HepG2 (cell line): ENCODE data around the gene ACTA2.

DNA sequence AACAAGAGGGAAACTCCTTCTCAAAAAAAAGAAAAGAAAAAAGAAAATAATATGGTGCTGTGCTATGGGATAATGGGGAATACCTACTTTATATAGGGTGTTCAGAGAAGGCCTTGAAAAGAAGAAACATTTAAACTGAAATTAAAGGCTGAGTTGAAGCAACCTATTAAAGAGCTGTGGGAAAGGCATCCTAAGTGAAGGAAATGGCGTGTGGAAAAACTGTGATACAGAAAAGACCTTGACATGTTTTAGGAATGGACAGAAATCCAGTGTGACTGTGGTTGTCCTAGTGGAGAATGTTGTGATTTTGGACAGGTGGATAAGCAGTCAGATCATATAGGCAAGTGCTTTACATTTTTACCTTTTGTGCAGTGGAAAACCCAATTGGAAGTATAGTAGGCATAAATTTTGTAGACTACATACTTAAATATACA lies 12.4 kb downstream of the SHLD2 start:
- RRBS, 2 experiments, result no CpG with 5 or more reads among the region's 1 CpG
CAGE:
- cytosol, long polyA minus RNA, result no peak
- cytosol, long polyA plus RNA, result no peak
- long polyA plus RNA, result no peak
- nucleus, long polyA minus RNA, result no peak
- nucleus, long polyA plus RNA, result no peak

- RRBS, 2 experiments, result no CpG with 5 or more reads among the region's 5 CpGs
CAGE:
- cytosol, long polyA minus RNA, result no peak
- cytosol, long polyA plus RNA, result no peak
- long polyA plus RNA, result no peak
- nucleus, long polyA minus RNA, result no peak
- nucleus, long polyA plus RNA, result no peak
Measured at GRCh38 chr10:87211834-87212317, 13.4 kb upstream of the NUTM2A start.

DNA sequence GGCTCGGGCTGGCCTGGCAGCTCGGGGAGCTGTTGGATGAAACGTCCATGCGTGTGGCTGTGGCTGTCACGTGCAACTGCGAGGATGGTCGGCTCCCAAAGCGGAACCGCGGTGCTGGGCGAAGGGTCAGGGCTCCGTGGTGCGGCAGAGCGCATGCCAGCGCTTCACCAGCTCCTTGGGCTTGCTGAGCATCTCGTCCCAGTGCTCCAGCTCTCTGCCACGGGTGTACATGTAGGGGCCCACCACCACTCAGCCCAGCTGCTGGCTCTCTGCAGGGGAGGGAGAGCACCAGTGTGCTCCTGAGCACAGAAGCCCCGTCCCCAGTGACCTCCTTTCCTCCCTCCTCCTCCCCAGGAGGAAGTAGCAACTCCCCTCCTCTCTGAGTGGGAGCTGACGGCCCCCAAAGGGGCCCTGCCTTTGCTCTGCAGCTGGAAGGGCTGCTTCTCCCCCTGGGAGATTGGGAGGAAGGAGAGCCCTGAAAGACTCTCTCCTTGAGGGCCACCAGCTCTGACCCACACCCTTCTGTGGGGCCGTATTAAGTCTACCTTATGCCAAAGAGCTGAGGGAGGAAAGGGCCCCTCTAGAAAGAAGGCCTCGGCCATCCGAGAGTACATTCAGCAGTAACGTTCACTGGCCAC lies 11.1 kb upstream of the NUTM2A start:
- RRBS, 2 experiments, result no CpG with 5 or more reads among the region's 23 CpGs
CAGE:
- cytosol, long polyA minus RNA, result no peak
- cytosol, long polyA plus RNA, result no peak
- long polyA plus RNA, result no peak
- nucleus, long polyA minus RNA, result no peak
- nucleus, long polyA plus RNA, result no peak

DNA sequence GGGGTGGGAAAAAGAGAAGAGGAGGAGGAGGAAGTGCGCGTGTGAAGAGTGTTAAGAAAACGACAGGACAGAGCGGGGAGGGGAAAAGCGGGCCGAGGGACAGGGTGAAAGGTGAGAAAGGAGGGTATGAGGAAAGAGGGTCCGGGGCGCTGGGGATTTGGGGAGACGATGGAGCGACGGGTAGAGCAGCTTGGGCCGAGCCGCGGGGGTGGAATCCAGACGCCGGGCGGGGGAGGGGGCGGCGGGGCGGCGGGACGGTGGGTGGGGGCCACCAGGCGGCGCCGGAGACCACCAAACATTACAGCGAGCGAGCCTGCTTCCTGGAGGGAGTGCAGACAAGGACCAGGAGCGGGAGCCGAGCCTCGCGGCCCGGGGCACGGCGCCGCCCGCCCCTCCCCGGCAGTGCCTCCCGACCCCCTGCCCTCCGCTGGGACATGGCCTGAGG lies 15.9 kb upstream of the NUTM2D start:
- RRBS, 2 experiments, result no CpG with 5 or more reads among the region's 39 CpGs
CAGE:
- cytosol, long polyA minus RNA, result no peak
- cytosol, long polyA plus RNA, result no peak
- long polyA plus RNA, result no peak
- nucleus, long polyA minus RNA, result no peak
- nucleus, long polyA plus RNA, result no peak

DNA sequence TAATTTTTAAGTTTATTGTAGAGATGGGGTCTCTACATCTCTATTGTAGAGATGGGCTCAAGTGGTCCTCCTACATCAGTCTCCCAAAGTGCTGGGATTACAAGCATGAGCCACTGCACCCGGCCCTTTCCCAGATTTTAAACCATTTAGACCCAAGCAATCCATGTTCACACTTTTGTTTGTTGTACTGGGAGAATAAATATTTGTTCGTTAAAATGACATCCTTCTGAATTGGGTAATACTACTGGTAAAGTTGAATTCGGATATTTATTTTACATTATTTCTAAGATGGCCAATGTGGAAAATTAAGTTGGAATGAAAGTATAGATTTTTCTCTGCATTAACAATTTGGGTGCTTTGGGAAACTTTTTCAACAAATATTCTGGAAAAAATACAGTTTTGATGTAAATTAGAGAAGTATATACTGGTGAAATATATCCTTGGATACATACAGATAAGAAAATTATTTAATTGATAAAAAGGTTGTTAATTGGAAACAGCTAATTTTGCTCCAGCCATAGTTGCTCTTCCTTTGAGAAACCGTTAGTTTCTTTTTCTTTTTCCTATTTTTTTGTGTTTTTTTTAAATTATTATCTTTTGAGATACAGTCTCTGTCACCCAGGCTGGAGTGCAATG lies 52.9 kb downstream of the MINPP1 start:
- RRBS, 2 experiments, result no CpG with 5 or more reads among the region's 4 CpGs
CAGE:
- cytosol, long polyA minus RNA, result no peak
- cytosol, long polyA plus RNA, result no peak
- long polyA plus RNA, result no peak
- nucleus, long polyA minus RNA, result no peak
- nucleus, long polyA plus RNA, result no peak

DNA sequence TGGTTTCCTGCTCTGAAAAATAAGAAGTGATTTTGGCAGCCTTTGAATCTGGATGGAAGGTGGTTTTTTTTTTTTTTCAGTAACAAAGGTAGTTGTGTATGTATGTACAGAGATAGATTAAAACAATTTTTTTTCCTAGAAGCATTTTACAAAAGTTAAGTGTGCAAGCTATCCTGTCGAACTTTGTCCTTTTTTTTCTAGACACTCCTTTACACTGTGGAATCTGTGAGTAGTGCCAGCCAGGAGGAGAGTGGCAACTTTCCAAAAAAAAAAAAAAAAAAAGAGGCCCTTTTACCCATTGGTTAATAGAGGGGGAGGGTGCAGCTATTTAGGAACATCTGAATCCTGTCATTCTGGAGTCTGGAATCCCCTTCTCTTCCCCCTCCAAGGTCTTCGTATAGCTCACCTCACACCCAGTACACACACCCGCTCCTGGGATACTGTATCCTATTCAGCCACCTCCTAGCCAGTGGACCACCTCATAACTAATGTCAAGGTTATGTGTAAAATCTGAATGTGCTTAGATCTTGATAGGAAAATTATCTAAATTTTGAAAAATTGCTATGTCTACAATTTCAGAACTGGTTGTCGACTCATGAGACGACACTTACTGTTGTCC lies 26.5 kb downstream of the PAPSS2 start:
- RRBS, 2 experiments, result no CpG with 5 or more reads among the region's 5 CpGs
CAGE:
- cytosol, long polyA minus RNA, result no peak
- cytosol, long polyA plus RNA, result no peak
- long polyA plus RNA, result no peak
- nucleus, long polyA minus RNA, result no peak
- nucleus, long polyA plus RNA, result no peak

DNA sequence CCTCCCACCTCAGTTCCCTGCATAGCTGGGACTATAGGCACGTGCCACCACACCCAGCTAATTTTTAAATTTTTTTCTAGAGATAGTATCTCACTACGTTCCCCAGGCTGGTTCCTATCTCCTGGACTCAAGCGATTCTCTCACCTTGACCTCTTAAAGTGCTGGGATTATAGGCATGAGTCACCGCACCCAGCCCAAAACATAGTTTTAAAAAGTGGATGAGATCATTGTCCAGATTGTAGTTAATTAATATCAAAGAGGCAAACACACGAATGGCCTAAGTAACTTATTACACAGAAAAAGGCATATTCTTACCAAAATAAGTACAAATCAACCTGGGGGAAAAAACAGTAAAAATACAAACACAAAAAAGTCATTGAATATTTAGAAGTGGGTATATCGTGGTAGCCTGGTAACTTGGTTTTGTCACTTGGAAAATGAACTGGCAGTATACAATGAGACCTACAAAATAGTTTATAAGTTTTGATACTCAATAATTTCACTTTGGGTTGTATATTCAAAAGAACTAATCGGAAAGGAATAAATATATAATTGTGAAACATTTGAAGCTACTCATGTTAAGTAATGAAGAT lies 41.9 kb downstream of the PAPSS2 start:
- RRBS, 2 experiments, result no CpG with 5 or more reads among the region's 7 CpGs
CAGE:
- cytosol, long polyA minus RNA, result no peak
- cytosol, long polyA plus RNA, result no peak
- long polyA plus RNA, result no peak
- nucleus, long polyA minus RNA, result no peak
- nucleus, long polyA plus RNA, result no peak

- RRBS, 2 experiments, result no CpG with 5 or more reads among the region's 6 CpGs
CAGE:
- cytosol, long polyA minus RNA, result no peak
- cytosol, long polyA plus RNA, result no peak
- long polyA plus RNA, result no peak
- nucleus, long polyA minus RNA, result no peak
- nucleus, long polyA plus RNA, result no peak
Measured at GRCh38 chr10:87850878-87851274, 12.5 kb downstream of the KLLN start.

GRCh38 chr10:88113139-88113715 lies 249.8 kb downstream of the PTEN start:
- RRBS, 2 experiments, result no CpG with 5 or more reads among the region's 2 CpGs
CAGE:
- cytosol, long polyA minus RNA, result no peak
- cytosol, long polyA plus RNA, result no peak
- long polyA plus RNA, result no peak
- nucleus, long polyA minus RNA, result no peak
- nucleus, long polyA plus RNA, result no peak

- RRBS, 2 experiments, result no CpG with 5 or more reads among the region's 4 CpGs
CAGE:
- cytosol, long polyA minus RNA, result no peak
- cytosol, long polyA plus RNA, result no peak
- long polyA plus RNA, result no peak
- nucleus, long polyA minus RNA, result no peak
- nucleus, long polyA plus RNA, result no peak
Measured at GRCh38 chr10:88213406-88213700, 349.9 kb downstream of the PTEN start.

GRCh38 chr10:88234232-88234762 lies 348.8 kb downstream of the RNLS start:
- RRBS, 2 experiments, result no CpG with 5 or more reads among the region's 5 CpGs
CAGE:
- cytosol, long polyA minus RNA, result no peak
- cytosol, long polyA plus RNA, result no peak
- long polyA plus RNA, result no peak
- nucleus, long polyA minus RNA, result no peak
- nucleus, long polyA plus RNA, result no peak

GRCh38 chr10:88245942-88246519 lies 337.1 kb downstream of the RNLS start:
- RRBS, 2 experiments, result no CpG with 5 or more reads among the region's 4 CpGs
CAGE:
- cytosol, long polyA minus RNA, result no peak
- cytosol, long polyA plus RNA, result no peak
- long polyA plus RNA, result no peak
- nucleus, long polyA minus RNA, result no peak
- nucleus, long polyA plus RNA, result no peak

DNA sequence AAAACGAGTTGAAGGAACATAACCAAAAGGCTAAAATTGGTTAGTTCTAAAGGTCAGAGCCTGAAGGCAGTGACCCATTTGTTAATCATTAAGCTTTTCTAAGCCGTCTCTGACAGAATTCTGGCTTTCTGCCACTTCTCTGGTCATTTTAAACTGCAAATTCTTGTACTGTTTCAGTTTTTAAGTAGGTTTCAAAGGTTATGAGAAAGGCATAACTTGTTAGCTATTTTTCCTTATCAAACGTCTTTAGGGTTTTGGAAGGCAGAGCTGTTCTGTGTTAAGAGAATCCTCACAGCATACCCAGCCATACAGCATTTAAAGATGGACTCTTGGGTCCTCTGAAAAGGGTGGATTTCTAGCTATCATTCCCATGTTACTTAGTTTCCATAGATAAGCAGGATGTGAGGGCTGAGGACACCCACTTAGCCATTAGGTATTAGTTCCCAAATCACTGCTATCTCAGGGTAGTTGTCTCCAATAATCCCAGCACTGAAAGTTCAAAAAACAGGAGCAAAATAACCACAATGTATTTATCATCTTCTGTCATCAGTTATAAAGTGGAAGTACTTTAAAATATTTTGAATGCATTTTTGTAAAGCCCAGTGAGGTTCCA lies 196.7 kb downstream of the RNLS start:
- RRBS, 2 experiments, result no CpG with 5 or more reads among the region's 3 CpGs
CAGE:
- cytosol, long polyA minus RNA, result no peak
- cytosol, long polyA plus RNA, result no peak
- long polyA plus RNA, result no peak
- nucleus, long polyA minus RNA, result no peak
- nucleus, long polyA plus RNA, result no peak

- RRBS, 2 experiments, result no CpG with 5 or more reads among the region's 6 CpGs
CAGE:
- cytosol, long polyA minus RNA, result no peak
- cytosol, long polyA plus RNA, result no peak
- long polyA plus RNA, result no peak
- nucleus, long polyA minus RNA, result no peak
- nucleus, long polyA plus RNA, result no peak
Measured at GRCh38 chr10:88386931-88387603, 196.1 kb downstream of the RNLS start.

DNA sequence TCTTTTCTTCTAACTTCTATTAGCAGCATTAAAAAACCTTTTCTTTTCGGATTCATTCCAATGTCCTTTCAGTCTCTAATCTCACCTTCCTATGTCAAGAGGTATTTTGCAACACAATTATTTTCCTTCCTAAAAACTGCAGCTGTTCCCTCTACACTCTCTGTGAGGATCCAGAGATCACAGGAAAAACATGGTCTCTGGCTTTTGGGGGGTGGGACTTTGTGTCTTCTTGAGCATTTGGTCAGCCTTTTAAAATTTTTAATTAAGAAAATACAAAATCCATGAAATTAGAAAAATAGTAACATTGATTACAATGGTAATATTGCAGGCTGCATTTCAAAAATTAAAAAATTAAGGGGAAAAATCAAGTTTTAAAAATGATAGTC lies 107.6 kb downstream of the RNLS start:
- RRBS, 2 experiments, result no CpG with 5 or more reads among the region's 1 CpG
CAGE:
- cytosol, long polyA minus RNA, result no peak
- cytosol, long polyA plus RNA, result no peak
- long polyA plus RNA, result no peak
- nucleus, long polyA minus RNA, result no peak
- nucleus, long polyA plus RNA, result no peak

DNA sequence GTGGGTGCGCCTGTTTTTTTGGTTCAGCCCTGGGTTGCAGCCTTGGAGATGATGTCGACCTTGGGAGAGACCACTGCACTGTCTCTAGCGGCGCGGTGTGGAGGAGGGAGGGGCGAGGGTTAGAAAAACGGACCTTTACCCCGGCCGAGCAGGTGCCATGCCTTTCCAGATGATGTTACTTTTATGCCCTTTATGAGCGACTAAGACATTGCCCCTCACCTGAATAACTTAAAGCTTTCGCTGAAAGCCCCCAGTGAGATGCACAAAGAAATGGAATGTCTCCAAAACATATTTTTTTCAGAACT lies 863 bp downstream of the STAMBPL1 start:
- RRBS, 2 experiments, result no CpG with 5 or more reads among the region's 11 CpGs
CAGE:
- cytosol, long polyA minus RNA, result no peak
- cytosol, long polyA plus RNA, result no peak
- long polyA plus RNA, result no peak
- nucleus, long polyA minus RNA, result no peak
- nucleus, long polyA plus RNA, result no peak

DNA sequence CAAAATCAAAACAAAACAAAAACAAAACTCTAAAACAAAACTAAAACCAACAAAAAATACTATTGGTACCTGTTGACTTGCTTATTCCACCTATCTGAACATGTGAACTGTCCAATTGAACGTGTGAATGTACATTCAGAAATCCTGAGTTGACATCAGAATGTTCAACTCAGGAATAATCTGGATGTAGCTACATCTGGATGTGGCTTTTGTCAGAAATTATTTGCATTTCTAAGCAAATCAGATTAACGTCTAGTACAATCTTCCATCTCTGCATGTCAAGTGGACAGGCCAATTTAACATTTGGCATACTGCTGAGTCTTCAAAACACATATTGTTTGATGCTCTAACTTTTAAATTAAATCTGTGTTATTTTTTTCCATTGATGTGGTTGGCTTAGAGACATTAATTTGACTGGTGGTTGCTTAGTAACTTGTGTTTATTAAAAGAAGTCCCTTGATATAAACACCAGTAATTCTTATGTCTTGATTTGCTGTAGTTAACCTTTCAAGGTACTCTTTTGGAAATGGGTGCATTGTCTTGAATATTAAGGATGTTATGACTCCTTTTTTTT lies 3.4 kb downstream of the STAMBPL1 start:
- RRBS, 2 experiments, result no CpG with 5 or more reads among the region's 2 CpGs
CAGE:
- cytosol, long polyA minus RNA, result no peak
- cytosol, long polyA plus RNA, result no peak
- long polyA plus RNA, result no peak
- nucleus, long polyA minus RNA, result no peak
- nucleus, long polyA plus RNA, result no peak

GRCh38 chr10:88896217-88896529 lies 16.1 kb downstream of the STAMBPL1 start:
CAGE:
- cytosol, long polyA minus RNA, result no peak
- cytosol, long polyA plus RNA, result no peak
- long polyA plus RNA, result no peak
- nucleus, long polyA minus RNA, result no peak
- nucleus, long polyA plus RNA, result no peak

DNA sequence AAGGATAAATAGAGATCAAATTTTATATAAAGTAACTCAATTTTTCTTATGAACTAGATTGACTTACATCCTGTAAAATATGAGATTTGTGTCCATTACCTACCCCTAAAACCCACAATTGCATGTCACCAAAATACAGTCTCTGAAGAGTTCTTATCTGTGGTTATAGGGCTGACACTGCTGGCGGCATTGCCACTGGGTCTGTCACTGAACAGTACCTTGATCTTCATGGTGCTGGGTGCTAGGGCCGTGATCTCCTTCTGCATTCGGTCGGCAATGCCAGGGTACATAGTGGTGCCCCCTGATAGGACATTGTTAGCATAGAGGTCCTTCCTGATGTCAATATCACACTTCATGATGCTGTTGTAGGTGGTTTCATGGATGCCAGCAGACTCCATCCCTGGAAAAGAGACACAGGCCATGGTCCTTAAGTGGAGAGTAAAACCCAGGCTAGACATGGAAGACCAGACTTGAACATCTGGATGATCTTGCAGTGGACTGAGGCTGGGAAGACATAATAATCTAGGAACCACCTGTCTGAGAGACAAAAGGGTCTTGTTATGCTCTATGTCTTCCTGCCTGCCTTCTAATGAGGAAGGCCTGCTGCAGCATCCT lies 14.6 kb downstream of the ACTA2 start:
- RRBS, 2 experiments, result no CpG with 5 or more reads among the region's 4 CpGs
CAGE:
- cytosol, long polyA minus RNA, result no peak
- cytosol, long polyA plus RNA, result no peak
- long polyA plus RNA, result no peak
- nucleus, long polyA minus RNA, result no peak
- nucleus, long polyA plus RNA, result no peak

DNA sequence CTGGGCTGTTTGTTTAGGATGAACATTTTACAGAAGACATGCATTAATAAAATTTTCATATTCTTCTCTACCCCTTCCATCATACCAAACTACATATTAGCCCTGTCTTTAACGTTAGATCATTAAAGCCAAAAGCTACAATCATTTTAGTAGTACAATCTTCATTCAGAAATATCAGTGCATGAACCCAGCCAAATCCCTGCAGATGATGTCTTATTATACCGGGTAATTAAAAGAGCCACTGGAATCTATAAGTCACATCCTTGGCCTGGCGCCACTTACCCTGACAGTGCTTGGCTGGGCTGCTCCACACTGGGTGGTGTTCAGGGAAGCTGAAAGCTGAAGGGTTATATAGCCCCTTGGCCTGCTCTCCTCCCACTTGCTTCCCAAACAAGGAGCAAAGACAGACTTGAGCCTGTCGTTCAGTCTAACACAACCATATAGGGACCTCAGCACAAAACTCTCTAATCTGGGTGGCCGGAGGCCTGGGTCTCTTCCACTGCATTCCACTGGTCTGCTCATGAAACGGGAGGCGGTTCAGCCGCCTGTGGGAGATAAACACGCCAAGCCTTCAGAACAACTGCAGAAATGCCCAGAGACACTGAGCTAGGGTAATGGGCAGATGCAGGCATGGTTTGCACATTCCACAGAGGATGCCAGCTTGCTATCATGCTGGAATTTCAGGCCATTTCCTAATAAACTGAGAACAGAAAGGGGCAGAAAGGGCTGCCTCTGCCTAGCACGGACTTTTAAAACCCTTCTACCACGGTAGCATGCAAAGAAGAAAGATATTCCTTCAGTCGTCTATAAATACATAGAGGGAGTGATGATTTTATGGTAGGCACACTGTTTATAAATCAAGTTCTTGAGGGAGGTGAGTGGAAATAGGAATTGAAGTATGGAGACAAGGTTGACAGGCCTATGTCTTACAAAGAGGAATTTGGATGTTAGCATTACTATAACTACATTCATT lies at the start of gene ACTA2:
Gene ACTA2, minus strand, starts transcription at position 325 of the 973 bp plus-strand sequence.
- RRBS, 2 experiments, result no CpG with 5 or more reads among the region's 12 CpGs
CAGE:
- cytosol, long polyA minus RNA, result no peak
- cytosol, long polyA plus RNA, result no peak
- long polyA plus RNA, result no peak
- nucleus, long polyA minus RNA, result no peak
- nucleus, long polyA plus RNA, result no peak